Cytotoxic T cell (primary cell): ENCODE measurements around the gene FAM161A.

GRCh38 chr2:60957582-60958164 is 59.8 kb upstream of the PEX13 start:
- PRO-cap, 2 experiments, result no peak in any of the 2 experiments

DNA sequence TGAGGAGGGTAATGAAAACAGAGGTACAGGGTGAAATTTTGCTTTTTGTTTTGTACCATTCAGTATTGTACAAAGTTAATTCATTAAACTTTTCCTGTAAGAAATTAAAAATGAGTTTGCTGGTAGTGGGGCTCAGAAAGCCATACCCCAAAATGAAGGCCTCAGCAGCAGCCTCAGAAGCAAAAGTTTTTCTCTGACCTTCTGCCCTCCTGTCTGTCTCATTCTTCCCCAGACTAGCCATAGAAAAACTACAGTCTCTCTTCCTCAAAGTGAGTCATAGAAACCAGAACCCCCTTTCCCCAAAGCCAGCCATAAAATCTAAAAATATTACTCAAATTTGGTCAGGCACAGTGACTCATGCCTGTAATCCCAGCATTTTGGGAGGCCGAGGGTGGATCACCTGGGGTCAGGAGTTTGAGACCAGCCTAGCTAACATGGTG is 5.3 kb upstream of the PEX13 start:
- PRO-cap, 2 experiments, result no peak in any of the 2 experiments

DNA sequence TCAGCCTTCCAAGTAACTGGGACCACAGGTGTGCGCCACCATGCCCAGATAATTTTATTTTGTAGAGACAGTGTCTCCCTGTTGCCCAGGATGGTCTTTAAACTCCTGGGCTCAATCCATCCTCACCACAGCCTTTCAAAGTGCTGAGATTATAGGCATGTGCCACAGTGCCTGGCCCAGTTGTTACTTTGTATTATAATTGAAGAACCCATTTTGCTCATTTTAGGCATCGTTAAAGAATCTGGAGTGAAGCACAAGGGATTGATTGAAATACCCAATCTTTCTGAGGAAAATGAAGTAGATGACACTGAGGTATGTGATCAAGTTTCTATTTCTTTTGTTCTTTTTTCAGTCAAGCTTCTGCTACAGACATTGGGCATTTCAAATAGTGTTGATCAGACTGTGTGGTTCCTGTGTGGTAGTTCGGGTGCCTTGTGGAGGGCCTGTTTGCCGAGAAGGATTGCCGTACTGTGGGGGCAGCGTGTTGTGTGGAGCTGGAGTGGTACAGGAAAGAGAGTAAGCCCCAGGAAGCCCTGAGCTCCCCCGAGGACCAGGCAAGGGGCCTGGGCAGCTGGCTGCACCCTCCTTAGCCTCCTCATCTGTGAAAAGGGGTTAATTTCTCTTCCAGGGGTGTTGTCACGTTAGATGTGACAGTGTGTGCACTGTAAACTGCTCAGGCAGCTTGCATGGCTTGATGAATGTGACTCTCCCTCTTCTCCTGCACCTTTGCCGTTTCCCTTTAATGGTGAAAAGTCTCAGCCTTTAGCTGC is 19.3 kb downstream of the C2orf74 start:
- PRO-cap, 2 experiments, result no peak in any of the 2 experiments

- PRO-cap, 2 experiments, result no peak in any of the 2 experiments
These were observed 152.4 kb downstream of the C2orf74 start for GRCh38 chr2:61314353-61314786.

DNA sequence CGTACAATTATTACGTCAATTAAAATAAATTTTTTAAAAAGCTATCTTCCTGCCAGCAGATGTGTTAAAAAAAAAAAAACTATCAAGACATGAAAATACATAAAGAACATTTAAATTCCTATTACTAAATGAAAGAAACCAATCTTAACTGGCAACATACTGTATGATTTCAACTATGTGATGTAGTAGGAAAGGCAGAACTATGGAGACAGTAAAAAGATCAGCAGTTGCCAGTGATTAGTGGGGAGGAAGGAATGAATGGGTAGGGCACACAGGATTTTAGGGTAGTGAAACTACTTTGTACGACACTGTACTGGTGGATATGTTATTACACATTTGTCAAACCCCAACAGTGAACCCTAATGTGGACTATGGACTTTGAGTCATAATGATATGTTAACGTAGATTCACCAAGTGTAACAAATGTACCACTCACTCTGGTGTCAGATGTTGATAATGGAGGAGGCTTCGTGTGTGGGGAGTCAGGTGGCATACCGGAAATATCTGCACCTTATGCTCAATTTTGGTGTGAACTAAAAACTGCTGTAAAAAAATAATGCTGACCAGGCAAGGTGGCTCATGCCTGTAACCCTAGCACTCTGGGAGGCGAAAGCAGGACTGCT is 27.3 kb downstream of the USP34 start:
- PRO-cap, 2 experiments, result no peak in any of the 2 experiments

DNA sequence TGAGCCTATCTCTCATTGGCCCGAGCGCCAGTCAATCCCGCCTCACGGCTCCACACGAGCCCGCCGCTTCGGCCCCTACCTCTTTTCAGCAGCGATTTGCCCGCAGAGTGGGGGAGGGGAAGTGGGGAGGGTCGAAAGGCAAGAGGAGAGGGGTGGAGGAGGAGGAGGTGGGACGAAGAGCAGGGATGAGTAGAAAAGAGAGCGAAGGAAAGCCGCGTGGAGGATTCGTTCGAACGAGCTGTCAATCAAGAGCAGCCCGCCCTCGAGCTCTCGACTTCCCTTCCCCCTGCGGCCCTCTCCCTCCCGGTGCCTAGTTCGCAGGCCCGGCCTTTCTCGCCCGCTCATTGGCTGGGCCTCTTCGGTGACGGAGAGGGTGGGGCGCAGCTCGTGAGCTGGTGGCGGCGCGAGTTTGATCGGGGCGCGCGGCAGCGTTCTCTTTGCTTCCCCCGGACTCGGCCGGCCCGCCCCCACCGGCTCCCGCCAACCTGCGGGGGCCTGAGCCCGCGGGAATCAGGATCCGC is 317 bp upstream of the XPO1 start:
- PRO-cap, 2 experiments, result peak in 2 of 2 experiments; most common plus-strand start position 30 of the sequence (in 2); most common minus-strand start position 286 of the sequence (in 1)

DNA sequence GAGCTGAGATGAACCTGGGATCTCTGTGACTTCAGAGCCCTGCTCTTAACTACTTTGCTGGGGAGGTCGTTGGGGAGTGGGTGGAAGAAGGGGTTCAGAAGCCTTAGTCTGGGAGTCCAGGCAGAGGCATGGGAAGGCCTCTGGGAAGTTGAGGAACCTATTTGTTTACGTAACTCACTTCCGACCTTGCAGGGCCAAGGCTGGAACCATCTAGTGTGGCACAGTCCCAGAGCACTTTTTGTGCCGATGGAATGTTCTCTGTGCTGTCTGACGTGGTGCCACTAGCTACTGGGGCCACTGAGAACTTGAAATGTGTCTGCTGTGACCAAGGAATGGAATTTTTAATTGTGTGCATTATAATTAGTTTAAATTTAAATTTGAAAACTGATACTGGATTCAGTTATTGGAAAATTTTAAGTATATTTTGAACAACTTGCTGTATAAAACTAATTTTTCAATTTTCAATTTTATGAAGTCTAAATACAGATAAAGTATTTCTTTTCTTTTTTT is 139.6 kb downstream of the FAM161A start:
- PRO-cap, 2 experiments, result no peak in any of the 2 experiments

DNA sequence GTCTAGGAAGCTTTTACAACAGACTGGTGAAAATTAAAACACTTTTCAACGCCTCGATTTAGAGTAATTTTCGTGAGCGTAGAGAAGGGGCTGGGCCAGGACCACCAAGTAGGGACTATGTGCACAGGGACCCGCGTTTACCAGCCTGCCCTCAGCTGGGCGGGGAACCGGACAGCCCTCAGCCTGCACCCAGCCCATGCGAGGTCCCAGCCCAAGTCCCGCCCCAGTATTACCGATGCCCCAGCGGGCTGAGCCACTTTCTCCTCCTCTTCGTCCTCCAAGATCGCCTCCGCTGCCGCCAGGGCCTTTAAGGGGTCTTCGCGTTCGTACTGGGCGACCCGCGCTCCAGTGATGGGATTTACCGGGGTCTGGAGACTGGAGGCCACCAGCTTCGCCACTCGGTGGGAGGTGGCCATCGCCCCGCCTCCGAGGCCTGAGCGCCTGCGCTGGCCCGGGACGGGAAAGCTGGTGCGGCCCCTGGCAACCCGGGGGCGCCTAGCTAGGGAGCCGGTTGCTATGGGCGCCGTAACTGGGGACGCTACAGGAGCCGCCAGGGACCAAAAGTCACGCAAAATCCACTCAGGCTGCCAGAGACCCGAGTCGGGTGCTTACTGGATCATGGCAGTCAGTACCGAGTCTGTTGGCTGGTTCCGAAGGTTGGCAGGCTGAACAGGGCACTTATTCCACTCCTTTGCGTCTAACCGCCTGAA is at the start of gene FAM161A:
TSS of gene FAM161A (minus strand) at position 435 of the 710 bp plus-strand sequence.
- PRO-cap, 2 experiments, result peak in 2 of 2 experiments; most common plus-strand start position 256 of the sequence (in 2)

DNA sequence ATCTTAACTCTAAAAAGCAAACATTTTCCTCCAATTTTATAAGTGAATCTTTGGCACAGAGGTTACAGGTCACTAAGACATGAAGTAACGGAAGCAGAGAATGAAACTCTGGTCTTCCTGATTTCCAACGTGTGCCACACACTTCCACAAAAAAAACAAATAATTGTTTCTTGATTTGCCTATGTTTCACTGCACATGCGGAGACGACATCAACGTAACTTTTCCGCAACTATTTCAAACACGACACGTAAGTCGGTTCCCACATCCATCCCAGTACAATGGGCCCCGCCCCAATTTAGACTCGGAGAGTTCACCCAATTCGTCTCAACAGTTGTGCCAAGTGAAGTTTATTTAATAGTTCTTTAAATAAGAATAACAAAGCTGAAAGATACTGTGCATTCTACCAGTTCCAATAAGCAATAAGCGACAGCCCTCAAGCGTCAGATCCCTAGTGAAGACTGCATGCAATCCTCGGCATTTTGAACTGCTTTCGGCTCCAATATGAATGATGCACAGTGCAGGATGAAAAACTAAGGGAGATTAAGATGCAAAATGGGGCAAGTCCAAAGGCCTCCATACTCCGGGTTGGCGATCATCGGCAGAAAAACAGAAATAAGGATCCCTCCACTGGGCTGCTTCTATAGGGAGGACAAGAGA is 708 bp downstream of the CCT4 start:
- PRO-cap, 2 experiments, result peak in 2 of 2 experiments; most common plus-strand start position 537 of the sequence (in 1); most common minus-strand start position 330 of the sequence (in 1)

GRCh38 chr2:62461461-62462197 is 44.4 kb downstream of the TMEM17 start:
- PRO-cap, 2 experiments, result no peak in any of the 2 experiments

- PRO-cap, 2 experiments, result no peak in any of the 2 experiments
These were observed 39.0 kb downstream of the TMEM17 start for GRCh38 chr2:62466929-62467552.

- PRO-cap, 2 experiments, result no peak in any of the 2 experiments
These were observed 20.2 kb downstream of the TMEM17 start for GRCh38 chr2:62485608-62486369.

DNA sequence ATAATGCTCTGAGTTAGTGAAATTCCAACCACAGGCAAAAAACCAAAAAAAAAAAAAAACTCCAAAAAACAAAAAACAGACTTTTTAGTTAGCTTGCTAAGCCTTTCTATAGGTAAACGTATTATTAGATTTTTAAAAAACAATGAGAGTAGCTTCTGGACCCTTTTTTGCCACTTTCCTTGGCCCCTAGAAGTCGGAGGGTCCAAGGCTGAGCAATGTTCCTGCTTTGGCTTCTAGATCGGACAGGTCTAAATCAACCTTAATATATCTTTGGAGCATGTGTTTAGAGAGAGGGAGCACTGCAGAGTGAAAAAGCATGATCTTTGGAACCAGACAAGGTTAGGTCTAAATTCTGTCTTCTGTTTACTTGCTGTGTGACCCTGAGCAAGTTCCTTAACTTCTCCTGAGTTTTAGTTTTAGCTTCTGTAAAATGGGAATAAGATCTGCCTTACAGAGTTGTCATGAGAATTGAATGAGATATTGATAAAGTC is 14.1 kb downstream of the TMEM17 start:
- PRO-cap, 2 experiments, result no peak in any of the 2 experiments

- PRO-cap, 2 experiments, result no peak in any of the 2 experiments
These were observed 63.9 kb upstream of the TMEM17 start for GRCh38 chr2:62569894-62570271.

DNA sequence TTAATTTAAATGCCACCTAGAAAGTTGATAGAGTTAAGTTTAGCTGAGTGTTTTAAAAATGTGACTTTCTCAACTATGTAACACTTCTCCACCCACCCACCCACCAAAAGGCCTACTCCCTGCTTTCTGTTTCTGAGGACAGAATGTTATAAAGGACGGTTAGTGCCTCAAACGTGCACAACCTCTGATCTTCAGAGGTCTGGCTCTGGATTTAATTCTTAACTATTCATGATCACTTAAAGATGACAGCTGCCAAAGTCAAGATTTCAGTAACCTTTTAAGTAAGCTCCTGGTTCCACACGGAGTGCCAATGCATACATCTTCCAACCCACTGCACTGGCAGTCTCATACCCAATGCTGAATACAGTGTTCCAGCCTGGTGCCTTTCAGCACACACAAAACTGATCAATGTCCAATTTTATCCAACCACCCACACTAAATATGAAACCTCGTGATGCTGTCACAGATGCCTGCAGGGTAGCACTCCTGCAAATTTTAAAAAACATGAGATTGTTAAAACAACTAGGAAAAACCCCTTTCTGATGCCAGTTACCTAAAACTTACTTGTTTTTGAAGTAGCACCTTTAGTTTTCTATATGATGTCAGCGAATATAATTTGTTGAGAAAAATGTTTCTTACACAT is 84.0 kb downstream of the EHBP1 start:
- PRO-cap, 2 experiments, result no peak in any of the 2 experiments

DNA sequence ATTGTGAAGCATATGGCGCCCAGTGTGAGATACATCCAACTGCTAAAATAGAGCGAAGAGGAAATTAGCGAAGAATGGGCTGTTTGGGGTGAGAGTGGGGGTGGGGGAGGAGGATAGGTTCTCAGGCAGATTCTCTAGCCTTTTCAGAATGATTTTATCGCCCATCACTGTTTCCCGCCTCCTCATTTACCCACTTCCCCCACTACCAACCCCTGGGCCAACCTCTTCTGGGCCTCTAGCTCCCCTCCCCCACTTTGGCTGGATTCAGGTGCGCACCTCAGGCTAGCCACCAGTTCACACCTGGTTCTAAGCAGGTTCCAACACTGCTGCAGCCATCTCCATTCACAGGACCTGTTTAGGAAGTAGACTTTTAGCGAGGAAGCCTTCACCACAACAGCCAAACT is 6.1 kb upstream of the OTX1 start:
- PRO-cap, 2 experiments, result no peak in any of the 2 experiments

GRCh38 chr2:63371146-63372157 is 216.8 kb downstream of the WDPCP start:
- PRO-cap, 2 experiments, result no peak in any of the 2 experiments

GRCh38 chr2:63810905-63811418 is 30.7 kb upstream of the UGP2 start:
- PRO-cap, 2 experiments, result no peak in any of the 2 experiments

GRCh38 chr2:63918469-63919449 is 77.1 kb downstream of the UGP2 start:
- PRO-cap, 2 experiments, result no peak in any of the 2 experiments

GRCh38 chr2:63994192-63994817 is 24.9 kb downstream of the VPS54 start:
- PRO-cap, 2 experiments, result no peak in any of the 2 experiments